ENCODE data around the gene DHRSX.

GRCh38 chrX:94750-95378 is 186.3 kb upstream of the PLCXD1 start:
- PRO-cap: no peak

GRCh38 chrX:261216-261904 is 19.8 kb upstream of the PLCXD1 start:
- PRO-cap: no peak

- PRO-cap: bidirectional peak, plus-strand start at chrX:275291, minus-strand start at chrX:274976
Observed at GRCh38 chrX:274910-275721, 6.1 kb upstream of the PLCXD1 start.

DNA sequence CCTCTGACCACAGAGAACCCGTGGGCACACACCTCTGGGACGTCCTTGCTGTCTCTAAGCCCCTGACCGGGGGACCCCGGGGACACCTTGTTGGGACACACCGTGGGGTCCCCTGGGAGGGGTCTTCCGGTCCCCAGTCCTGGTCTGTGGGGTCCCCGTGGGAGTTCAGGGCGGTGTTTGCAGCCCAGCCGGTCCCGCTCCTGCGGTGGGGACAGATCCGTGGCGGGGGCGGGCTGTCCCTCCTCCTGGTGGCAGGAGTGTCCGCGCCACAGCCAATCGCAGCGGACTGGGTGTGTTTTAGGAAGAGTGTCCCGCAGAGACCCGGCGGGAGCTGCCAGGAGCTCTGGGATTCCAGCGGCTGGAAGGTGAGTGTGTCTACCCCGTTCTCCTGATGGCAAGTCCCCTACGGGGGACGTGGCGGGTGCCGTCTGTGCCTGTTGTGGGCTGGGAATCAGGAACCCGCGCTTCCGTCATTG is 5.1 kb upstream of the PLCXD1 start:
- PRO-cap: bidirectional peak, plus-strand start at position 300 of the sequence, minus-strand start at position 224 of the sequence

DNA sequence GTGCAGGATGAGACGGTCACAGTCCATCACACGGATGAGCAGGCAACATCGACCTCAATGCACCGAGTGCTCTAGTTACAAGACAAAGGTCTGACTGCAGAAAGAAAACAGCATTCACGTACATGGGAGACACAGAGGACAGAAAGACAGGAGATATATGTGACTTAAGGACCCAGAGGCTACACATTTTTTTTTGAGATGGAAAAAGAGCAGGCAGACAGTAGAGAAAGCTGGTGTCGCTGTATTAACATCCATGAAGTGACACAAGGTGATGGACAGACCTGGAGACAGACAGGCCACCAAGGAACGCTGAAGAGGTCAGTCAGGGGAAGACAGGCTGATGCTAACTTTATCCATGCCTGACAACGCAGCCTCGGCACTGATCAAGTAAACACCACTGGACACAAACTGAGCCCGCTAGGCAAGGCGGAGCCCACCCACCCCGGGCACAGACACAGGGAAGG is 19.0 kb downstream of the PPP2R3B start:
- PRO-cap: no peak

DNA sequence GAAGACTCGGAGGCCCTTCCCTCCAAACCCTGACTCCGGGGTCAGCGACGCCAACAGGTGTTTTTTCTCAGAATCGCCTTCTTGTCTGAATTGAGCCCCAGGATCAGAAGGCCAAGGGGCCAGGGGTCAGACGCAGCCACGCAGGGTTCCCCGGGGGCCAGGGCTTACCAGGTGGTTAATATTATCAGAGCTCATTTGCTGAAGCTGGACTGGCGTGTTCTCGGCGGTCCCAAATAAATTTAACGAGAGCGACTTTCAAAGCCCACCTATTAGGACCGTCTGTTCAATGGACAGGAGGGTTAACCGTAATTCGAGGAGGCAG is 239.4 kb downstream of the CRLF2 start:
- PRO-cap: no peak

- PRO-cap: no peak
Observed at GRCh38 chrX:1400783-1401669, 9.1 kb upstream of the SLC25A6 start.

GRCh38 chrX:1435195-1435905 is 17.4 kb downstream of the ASMTL start:
- PRO-cap: no peak

GRCh38 chrX:1471567-1472324 is 19.0 kb upstream of the ASMTL start:
- PRO-cap: no peak

DNA sequence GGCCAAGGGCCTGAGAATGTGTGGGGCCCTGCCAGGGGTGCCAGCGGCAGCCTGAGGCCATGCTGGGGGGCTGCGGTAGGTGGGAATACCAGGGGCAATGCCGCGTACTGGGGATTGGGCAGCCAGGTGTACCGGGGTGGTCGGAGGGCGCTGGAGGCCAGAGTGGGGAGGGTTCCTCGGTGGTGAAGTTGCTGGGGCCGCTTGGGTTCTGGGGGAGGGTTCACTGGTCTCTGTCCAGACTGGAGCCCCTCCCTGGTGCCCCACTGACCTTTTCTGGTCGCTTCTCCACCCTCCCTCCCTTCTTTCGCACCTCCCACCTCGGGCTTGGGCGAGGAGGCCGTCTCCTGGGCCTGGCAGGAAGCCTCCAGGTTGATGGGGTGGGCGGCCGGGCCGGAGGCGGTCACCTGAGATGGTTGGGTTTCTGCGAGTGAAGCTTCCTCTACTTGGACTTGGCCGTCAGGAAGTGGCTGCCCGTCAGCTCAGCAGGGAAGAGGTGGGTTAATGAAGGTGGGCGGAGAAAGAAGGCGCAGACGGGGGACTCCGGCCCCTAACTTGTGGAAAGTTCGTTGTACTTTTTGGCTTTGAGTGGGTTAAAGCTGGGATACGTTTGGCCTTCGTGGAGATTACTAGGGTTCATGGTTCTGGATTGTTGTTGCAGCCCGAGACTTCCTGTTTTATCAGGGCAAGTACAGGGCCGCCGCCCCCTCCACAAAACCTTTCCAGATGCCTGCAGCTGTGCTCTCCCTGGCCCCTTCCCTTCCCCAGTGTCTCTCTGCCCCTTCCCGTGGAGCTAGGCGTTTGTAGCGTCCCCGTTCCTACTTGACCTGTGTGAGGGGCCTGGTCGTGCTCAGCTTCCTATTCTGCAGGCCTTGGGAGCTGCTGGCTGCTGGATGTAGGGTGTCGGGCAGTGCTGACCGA is 1.1 kb downstream of the AKAP17A start:
- PRO-cap: no peak

- PRO-cap: no peak
Observed at GRCh38 chrX:1600332-1600977, 9.1 kb downstream of the AKAP17A start.

DNA sequence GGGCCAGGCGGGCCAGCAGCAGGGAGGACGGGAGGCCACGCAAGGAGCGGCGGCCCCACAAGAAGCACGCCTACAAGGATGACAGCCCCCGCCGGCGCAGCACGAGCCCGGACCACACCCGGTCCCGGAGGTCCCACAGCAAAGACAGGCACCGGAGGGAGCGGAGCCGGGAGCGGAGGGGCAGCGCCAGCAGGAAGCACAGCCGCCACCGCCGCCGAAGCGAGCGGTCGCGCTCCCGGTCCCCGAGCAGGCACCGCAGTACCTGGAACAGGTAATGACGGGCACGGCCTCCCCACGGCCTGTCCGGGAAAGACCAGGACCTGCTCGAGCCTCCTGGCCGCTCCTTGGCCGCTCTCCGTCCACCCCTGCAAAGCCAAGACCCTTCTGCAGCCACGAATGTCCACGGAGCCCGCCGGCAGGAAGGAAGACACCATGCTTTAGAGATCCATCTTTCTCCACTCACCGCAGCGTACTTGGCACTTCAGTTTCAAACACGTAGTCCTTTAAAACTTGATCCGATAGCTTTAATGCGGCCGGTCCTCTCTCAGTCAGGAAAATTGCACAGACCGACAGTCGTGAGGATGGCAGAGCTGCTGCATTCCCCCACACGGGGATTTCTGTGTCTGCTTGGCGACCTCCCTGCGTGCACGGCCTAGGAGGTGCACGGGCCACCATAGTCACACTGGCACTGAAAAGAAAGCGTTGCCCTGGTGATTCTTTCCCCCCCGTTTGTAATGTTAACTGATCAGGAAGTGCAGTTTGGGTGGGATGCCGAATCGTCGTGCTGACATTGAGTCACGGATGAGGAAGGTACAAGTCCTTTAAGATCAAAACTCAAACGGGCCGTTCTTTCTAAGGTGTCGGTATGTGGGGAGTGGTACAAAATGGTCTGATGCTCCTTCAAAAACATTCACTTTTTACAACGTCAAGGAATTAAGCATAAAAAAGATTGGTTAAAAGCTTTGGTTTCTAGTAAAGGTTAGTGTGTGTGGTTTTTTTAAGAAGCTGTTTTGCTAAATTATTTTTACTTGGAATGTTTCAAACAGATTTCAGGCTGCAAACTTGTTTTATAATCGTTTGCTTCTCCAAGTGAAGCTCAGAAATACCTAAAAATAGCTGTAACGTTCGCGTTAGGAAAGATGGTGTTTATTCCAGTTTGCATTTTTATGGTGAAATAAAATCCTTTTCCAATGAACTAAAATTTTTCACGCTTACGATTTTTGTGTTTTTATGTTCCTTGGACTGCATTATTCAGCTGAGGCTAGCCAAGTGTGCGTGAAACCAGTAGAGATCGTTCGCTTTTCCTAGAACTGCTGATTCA is 10.4 kb downstream of the AKAP17A start:
- PRO-cap: no peak

- PRO-cap: no peak
Observed at GRCh38 chrX:1828742-1828941, 213.8 kb downstream of the ASMT start.

GRCh38 chrX:2137684-2138619 is 362.8 kb downstream of the DHRSX start:
- PRO-cap: no peak

DNA sequence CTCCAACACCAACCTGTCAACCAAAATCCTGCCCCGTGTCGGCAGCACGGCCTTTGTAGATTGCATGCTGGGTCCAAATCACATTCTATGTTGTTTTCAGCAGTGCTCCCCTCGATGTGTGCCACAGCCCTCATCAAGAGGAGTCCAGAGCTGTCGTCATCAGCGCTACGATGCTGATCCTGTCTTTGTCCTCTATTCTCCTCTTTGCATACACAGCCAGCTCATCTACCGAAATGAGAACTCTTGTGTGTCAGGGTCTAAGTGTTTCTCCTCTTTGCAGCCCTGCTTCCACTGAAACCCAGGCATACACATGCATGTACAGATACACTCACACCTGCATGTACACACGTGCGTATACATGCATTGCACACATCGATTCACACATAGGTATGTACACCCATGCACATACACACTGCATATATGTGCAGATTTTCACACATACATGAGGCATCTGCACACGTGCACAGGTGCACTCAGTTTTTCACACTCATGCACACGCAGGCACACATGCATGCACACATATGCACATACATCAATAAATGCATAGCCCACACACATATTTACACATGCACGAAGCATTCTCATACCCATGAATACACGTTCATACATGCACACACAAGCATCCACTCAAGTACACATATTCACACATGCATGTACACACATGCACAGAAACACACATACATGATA is 324.9 kb downstream of the DHRSX start:
- PRO-cap: no peak

DNA sequence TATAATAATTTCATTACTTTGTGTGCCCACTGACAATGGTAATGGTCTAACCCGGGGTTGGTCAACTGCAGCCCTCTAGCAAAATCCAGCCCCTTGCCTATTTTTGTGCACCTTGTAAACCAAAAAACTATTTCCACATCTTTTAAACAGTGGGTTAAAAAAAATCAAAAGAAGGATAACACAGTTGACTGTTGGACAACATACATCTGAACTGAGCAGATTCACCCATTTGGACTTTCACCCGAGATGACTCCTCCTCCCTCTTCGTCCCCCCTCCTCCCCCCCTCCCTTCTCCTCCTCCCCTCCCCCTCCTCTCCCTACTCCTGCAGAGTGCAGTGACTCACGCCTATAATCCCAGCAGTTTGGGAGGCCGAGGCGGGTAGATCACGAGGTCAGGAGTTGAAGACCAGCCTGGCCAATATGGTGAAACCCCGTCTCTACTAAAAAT is 181.8 kb downstream of the DHRSX start:
- PRO-cap: no peak

DNA sequence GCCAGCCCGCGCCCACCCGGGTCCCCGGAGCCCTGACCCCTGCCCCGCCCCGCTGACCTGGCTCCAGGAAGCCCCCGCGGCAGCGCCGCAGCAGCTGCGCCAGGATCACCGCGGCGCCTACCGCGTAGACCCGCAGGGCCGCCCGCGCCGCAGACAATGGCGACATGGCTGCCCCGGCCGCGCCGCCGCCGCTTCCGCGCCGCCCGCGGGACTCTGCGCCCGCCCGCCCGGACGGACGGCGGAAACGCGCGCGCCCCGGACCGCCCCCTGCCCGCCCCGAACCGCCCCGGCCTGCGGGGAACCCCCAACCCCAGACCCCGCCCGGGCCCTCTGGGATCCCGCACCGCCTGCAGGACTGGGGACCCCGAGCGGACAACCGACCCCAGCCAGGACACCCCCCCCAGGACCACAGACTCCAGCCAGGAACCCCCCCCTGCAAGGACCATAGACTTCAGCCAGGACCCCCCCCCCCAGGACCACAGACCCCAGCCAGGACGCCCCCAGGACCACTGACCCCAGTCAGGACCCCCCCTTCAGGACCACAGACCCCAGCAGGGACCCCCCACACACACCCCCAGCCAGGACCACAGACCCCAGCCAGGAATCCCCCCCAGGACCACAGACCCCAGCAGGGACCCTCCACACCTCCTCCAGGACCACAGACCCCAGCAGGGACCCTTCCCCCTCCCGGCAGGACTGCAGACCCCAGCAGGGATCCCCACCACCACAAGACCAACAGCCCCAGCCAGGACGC is at the start of gene DHRSX:
Gene DHRSX, minus strand, starts transcription at position 217 of the 754 bp plus-strand sequence.
- PRO-cap: bidirectional peak, plus-strand start at position 102 of the sequence, minus-strand start at position 158 of the sequence; bidirectional peak, plus-strand start at position 313 of the sequence, minus-strand start at position 374 of the sequence; unidirectional peak, minus-strand start at position 408 of the sequence

- PRO-cap: no peak
Observed at GRCh38 chrX:2608497-2609115, 82.5 kb upstream of the CD99 start.

- PRO-cap: no peak
Observed at GRCh38 chrX:2649688-2650353, 41.3 kb upstream of the CD99 start.

DNA sequence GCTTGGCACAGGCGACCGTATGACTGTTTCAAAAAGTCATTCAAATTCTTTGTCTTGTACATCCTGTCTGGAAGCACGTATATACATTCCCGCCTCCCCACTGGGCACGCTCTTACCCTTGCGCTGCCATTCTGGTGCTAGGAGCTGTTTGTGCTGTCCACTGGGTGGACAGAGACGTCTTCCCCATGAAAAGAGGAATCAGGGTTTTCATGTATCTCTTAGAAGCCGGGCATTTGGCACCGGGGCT is 40.1 kb upstream of the CD99 start:
- PRO-cap: no peak

Data from neuron (in vitro differentiated cells).